ENCODE data around the genes SLC22A14 and ACVR2B.

DNA sequence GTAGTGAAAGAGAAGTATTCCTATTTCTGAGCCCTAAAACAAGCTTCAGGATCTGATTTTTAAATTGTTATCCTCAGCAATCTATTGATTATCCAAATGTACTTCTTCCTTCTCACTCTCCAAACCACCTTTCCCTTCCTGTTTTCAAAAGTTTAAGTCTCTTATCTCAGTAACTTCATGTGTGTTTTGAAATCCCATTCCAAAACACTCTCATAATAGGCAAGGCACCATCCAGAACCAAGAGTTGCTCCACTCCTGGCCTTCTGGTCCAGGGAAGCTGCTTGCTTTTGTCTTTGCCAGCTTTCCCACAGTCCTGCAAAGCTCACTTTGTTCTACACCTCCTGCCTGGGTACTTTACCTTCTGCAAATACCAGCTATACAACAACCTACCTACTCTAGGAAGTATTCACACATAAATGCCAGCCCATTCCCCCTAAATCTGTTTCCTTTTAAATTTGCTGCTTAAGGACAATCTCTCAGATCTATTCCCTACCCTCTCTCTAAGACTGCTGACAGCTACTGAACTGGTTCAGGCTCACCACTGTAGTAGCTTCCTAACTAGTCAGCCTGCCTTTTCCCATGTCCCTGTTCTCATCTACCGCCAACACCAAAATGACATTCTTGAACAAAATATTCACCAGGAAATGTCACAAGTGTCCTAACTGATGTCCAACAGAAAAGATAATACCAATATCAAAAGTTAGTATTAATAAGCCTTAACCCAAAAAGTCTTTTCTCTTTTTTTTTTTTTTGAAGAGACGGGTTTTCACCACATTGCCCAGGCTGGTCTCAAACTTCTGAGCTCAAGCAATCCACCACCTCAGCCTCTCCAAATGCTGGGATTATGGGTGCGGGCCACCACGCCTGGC, 63.7 kb downstream of the MLH1 start:
- PRO-cap = no peak

DNA sequence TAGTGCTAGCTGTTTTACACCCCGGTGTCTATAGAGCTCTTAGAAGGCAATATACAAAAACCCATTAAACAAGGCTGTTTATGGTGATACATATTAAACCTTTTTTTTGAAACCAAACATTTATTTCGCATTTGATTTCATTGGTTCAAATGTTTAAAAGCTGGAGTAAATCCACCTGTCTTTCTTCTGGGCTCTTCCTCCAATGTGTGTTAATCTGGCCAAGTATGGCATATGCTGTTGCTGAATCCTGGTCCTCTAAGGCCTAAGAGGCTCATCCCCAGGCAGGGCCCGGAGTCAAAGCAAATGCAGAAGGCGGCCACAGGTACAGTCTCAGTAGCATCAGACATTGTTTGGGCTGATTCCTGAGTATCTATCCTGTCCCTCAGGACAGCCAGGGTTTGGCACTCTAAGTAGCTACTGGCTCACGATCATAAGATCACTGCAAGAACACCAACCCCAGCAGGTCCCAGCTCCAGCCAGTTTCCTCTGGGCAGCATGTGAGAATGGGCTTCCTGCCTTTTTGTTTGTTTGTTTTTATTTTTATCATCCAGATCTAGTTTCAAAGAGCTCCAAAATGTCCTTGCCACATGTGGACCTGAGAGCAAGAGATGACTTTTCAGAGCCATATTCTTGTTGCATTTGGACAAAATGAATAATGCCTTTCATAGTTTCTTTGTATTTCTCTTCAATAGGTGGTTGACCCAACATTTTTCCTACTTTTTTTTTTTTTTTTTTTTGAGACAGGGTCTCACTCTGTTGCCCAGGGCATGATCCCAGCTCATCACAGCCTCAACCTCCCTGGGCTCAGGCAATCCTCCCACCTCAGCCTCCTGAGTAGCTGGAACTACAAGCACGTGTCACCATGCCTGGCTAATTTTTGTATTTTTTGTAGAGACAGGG, 32.7 kb downstream of the LRRFIP2 start:
- PRO-cap = no peak

- PRO-cap = bidirectional peak, plus-strand start at chr3:37456637, minus-strand start at chr3:37456345
These were observed 4.2 kb downstream of the ITGA9 start for GRCh38 chr3:37455948-37456834.

DNA sequence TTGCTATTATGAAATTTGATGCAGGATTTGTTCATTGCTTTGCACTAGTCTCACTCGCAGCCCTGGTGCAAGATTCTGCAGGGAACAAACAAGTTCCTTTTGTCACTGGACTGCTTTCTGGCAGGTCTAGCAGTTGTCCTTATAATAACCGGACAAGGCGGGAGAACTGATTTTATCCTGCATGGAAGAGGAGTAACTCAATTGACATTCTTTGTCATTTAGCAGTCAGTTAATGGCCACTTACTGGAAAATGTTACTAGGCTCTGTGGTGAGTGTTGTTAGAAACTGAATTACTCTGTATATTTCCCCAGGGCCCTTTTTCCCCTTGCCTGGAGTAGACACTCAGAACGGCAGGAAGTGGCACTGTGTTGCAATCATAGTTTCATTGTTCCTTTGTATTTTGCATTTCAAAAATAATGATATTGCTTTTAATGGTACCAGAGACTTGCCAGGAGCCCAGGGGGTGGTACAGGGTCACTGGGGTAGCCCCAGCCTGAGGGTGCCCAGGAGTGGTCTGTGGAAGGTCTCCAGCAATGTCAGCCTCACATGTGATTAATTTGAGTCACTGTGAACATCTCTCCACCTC, 41.1 kb downstream of the ITGA9 start:
- PRO-cap = no peak

GRCh38 chr3:37661475-37661922, 200.2 kb upstream of the CTDSPL start:
- PRO-cap = no peak

DNA sequence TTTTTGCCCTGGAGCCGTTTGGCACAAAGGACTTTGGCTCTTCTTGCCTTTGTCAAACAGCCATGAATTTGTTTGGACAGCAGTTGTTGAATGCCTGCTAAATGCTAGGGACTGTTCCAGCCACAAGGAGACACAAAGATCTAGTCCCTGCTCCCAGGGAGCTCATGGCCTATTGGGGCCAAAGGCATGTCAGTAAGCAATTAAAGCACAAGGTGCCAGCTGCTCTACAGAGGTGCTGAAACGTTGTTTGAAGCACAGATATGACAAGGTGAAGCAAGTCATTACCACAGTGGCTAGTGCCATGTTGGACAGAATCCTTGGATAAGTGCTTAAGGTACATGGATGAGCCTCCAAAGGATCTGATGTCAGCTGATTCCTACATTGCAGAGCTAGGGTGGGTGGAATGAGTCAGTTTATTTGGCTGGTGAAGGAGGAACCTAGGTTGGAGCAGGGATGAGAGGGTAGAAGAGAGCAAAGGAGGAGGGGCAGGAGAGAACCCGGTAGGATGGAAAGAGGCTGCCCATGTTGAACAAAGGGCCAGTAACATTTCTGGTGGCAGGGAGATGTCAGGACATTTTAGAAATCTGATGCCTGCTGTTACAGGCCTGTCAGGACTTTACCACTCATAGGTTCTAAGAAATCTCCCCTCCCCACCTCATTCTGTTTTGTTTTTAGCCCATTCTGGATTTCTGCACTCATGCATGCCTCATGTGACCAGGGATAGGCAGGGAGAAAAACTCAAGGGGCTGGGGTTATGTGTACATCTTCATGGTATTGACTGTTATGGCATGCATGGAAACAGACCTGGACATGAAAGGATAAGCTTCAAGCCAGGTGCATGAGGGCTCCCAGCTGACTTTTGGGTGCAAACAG, 171.7 kb upstream of the CTDSPL start:
- PRO-cap = no peak

GRCh38 chr3:37982124-37983036, 8.2 kb upstream of the VILL start:
- PRO-cap = no peak

DNA sequence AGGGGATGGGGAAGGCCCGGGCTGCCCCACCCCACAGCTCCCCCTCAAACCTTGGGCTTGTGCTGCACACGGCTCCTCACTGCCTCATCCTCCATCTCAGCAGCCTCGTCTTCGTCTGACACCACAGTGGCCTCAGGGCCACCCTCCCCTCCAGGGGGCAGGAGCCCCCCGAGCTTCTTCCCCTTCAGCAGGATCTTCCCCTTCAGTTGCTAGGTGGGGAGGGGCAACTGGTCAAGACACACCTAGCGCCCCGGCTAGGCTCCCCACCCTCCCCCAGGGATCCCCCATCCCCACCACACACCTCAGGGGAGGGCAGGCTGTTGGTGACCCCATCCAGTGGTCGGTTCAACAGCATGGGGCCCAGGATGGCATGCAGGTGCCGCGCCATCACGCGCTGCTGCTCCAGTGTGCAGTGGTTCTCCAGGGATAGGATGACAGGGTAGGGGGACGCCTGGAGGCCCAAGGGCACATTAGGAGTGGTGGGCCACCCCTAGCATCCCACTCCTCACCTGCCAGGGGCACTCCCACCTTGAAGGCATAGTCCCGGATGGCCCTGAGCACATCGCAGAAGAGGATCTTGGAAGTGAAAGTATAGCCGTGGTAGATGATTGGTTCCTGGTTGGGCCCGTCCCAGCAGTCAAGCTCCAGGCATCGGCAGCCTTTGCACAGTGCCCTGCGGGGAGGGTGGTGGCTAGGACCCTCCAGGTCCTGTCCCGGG, 19.2 kb downstream of the VILL start:
- PRO-cap = no peak

GRCh38 chr3:38096496-38096695, 40.5 kb downstream of the ACAA1 start:
- PRO-cap = no peak

- PRO-cap = no peak
These were observed 6.4 kb downstream of the ACAA1 start for GRCh38 chr3:38130297-38131180.

GRCh38 chr3:38151356-38152334, 13.2 kb downstream of the MYD88 start:
- PRO-cap = no peak

DNA sequence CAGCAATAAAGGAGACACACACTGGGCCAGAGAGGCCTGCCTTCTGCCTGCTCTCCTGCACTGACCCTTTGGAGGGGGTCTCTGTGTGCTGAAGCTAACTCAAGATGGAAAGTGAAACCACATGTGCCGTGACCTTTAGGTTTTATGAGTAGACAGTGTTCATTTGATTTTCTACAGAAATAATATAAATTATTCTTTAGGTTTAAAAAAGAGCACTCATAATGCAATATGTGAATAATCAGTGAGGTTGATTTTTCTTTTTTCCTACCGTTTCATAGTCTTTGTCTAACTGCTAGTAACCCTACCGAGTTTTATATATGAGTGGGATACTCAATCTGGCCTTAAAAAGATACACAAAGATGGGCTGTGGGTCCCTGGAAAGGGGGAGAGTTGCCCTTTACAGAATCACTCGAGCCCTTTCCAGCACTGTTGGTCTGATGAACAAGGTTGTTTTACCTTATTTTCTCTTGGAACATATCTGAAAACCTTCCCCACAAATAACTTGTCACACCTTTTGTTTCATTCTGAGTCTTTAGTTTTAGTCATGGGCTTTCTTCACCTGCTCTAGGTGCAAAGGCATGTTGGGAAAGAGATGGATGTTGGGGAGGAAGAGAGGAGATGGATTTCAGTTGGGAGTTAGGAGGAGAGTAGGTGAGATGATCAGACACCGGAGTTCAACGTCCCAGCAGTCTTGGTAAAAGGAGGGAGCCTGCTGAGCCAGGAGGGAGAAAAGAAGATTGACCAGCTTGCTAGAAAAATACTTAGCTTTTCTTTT, 11.6 kb upstream of the SLC22A13 start:
- PRO-cap = no peak

DNA sequence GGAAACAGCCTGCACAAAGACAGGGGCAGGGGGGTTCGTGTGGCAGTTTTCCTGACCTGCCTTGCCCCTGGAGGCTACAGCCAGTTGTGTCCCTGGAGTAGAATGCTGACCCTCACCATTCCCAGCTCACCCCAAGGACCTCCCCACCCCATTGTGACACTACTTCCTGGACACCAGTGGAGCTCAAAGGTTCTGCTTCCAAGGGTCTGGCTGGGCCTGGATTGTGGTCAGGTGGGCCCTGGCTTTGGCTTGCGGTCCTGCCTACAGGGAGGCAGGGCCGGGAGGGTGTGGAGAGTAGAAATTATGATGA, at the start of gene SLC22A14:
TSS of gene SLC22A14 (plus strand) at position 186 of the 310 bp plus-strand sequence.
- PRO-cap = no peak

DNA sequence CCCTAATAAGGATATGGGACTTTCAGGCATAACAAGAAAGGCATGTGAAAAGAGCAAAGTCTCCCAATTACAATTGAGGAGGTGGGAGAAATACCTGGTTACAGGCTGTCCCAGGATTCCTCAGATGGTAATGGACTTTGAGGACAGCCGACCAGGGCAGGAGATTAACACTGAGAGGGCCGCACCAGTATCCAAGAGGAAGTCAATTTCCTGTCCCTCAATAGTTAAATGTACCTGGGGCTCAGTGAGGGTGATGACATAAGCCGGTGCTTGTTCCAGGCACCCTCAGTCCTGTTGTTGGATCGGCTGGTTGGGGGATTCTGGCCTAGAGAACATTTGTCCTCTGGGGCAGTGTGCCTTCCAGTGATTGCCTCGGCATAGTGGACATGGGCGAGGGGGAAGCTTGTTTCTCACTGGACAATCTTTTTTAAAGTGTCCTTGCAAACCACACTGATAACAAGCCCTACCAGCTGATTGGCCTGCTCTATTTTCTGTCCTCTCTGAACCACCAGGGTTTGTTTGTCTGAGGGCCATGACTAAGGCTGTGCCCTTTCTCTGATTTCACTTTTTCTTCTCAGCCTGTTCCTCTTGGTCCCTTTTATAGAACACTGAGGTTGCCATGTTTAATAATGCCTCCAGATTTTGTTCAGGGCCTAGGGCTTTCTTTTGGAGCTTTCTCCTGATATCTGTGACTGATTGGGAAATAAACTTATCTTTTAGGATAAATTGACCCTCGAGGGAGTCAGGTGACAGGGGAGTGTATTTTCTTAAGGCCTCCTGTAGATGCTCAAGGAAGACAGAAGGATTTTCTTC, 10.5 kb upstream of the ACVR2B start:
- PRO-cap = no peak

DNA sequence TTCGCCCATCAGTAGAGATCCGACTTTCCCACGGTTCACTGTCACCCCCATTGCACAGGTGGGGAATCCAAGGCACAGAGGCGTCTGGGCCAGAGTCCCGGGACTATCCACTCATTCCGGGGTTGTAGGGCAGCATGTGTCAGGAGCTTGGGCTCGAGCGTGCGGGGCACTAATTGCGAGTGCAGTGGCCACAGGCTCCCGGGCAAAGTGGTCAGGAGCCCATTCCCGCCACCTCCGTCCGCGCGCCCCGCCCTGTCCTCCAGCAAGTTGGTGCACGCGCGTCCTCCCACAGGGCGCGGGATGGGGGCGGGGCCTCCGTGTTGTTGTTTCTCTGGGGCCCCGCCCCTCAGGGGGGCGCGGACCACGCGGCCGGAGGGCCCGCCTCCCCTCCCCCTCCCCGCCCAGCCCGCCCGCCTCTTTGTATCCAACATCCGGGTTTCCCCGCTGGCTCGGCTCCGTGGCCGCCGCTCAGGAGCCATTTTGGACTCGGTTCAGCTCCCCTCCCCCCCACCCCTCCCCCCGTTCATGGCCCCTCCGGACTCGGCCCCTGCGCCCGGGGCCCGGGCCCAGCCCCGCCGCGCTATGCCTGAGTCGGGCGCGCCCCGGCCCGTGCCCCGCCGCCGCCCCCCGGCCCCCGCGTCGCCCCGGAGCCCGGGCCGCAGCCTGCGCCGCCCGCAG, at the start of gene ACVR2B:
TSS of gene ACVR2B (plus strand) at position 447 of the 678 bp plus-strand sequence.
- PRO-cap = no peak

DNA sequence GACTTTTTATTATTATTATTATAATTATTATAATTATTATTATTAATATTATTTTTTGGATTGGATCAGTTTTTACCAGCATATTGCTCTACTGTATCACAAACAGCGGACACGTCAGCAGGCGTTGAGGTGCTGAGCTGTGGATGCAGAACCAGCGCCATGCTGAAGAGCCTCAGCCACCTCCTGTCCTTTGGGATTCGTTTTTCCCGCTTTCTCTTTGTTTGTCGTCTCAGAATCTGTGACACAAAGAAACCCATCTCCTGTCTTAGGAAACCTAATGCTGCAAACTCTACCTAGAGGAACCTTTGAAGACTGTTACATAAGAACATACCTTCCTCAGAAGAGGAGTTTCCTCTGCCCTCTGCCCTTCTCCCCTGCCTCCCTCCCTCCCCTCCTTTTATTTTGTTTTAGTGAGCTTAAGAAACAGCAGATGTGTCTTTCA, 12.7 kb upstream of the EXOG start:
- PRO-cap = no peak

DNA sequence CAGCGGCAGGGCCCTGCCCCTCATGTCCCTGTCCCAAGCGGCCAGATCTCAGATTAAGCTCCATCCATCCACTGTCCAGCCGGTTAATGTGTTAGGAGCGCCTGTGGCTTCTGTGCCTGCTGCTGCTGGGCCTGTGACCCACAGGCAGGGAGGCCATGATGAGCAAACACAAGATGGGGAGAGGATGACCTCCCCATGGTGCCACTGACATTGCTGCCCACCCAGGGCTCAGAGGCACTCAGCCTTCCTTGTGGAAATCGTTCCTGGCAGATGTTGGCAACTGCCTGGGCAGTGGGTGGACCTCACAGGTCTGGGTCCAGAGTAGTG, 38.6 kb downstream of the SCN5A start:
- PRO-cap = no peak

GRCh38 chr3:38648077-38648917, 1.2 kb downstream of the SCN5A start:
- PRO-cap = no peak

DNA sequence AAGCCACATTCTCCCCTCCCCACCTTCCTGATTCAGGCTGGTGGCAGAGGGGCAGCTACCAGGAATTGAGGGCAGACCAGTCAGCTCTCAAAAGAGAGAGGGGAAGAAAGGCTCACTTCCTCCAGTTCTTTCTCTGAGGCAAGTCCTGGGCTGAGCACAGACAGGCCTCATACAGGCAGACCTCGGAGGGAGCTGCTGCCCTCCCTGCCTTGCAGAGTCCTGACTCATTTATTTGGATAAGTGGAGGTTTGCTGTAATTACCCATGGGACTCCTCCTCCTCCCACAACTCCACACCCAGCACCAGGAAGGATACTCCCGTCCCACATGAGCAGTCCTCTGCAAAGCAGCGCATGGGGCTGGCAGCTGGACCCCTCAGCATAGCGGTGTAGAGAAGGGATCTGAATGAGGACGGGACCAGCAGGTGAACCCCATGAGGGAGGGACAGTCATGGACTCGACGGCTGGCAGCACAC, 13.4 kb upstream of the SCN10A start:
- PRO-cap = no peak

GRCh38 chr3:39080297-39081223, 26.9 kb downstream of the GORASP1 start:
- PRO-cap = no peak

Data from left common carotid artery plus branches (tissue), 1 donor.